Hair follicle dermal papilla cell (primary cell): ENCODE results near the gene EFCAB13.

DNA sequence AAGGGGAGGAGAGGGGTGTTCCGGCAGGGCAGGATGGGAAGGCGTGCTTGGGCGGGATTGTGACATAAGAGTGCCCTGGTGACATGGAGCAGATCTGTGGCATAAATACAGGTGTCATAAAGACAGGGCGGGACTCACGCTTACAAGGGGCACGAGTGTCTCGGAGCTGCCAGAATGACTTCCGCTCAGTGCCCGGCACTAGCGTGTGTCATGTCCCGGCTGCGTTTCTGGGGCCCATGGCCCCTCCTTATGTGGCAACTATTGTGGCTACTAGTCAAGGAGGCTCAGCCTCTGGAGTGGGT is 37.9 kb upstream of the RPRML start:
- CAGE, long polyA plus RNA = no peak

- CAGE, long polyA plus RNA = no peak
These were observed 89.6 kb upstream of the RPRML start for GRCh38 chr17:47068419-47069241.

GRCh38 chr17:47117901-47118505 is 71.1 kb downstream of the CDC27 start:
- CAGE, long polyA plus RNA = no peak

DNA sequence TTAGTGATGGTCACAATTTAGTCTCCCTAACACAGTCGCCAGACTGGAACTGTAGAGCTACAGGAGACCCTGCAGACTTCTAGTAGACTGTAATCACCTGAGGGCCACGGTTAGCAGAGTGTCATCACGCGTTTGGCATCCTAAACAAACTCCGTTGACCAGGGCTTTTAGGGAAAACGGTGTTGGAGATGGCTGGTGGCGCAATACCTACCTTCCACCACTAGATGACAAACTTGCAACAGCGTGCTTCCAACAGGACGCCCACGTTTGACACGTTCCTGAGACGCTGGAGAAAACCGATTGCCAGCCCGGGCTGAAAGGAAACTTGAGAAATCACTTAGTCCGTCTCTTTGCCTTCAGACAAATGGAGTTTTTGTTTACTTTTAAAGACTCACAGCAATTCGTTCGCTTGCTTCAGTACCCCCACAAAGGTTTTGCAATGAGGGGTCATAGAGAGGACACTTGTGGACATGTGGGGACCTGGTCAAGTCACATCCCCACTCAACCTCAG is 20.6 kb downstream of the MYL4 start:
- CAGE, long polyA plus RNA = no peak

GRCh38 chr17:47230391-47231450 is 21.6 kb downstream of the MYL4 start:
- CAGE, long polyA plus RNA = no peak

GRCh38 chr17:47292229-47292674 is 31.5 kb upstream of the EFCAB13 start:
- CAGE, long polyA plus RNA = no peak

DNA sequence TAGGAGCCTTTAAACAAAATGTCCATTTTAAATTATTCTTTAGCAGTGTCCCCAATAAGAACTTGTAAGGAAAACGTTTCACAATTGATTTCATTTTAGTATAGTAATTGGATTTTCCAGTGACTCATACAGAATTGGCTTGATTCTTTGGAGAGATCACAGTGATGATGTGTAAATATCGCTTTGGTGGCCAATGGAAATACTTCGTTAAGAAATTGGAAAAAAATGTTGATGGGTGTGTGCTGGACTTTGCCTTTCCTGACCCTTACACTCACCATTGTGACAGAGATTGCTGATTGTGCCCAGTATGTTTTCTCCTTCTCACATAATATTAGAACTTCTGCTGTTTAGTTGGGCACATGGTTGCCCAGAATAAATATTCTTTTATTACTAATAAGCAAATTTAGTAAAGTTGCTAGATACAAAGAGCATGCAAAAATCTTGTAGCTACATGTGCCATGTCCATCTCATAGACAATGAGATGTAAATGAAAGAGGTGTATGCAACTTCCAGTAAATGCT is 7.4 kb upstream of the EFCAB13 start:
- CAGE, long polyA plus RNA = no peak

DNA sequence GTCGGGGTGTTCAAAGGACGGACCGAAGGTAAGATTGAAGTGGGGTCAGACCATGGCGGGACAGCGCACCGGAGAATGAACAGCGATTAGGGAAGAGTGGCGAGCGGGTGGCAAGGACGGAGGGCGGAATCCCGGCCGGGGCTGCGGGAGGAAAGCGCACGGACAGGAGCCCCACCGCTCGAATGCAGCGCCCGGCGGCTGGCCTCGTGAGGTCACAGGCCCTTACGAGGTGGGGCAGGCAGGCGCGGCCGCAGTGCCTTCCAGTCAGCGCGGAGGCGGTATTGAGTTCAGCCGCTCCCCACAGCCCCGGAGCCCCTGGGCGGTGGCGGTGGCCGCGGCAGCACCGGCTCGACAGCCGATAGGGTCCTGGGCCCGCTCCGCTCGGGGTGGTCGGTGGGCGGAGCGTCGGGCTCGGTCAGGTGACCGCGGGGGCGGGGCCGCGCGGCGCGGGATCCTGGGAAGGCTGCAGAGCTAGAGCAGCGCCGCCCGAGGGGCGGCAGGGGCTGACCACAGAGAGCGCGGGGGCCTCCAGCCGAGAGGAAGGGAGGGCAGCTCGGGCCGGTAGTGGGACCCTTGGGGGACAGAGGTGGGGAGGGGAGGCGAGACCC is at the start of gene EFCAB13:
TSS of gene EFCAB13 (plus strand) at position 442 of the 608 bp plus-strand sequence.
- CAGE, long polyA plus RNA = no peak

DNA sequence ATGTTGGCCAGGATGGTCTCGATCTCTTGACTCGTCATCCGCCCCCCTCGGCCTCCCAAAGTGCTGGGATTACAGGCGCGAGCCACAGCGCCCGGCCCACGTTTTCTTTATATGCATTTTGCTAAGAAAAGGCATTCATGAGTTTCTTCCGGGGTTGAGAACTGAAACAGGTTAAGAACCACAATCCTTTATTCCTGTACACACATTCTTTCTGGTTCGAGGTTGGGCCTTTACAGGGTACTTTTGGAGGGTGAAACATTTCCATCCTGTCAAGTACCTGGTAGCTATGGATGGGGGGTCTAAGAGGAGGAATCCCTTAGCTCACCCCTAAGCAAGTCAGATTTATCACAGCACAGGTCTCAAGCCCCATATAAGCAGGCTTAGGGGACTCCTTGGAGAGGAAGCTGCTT is 1.1 kb upstream of the KPNB1 start:
- CAGE, long polyA plus RNA = no peak

DNA sequence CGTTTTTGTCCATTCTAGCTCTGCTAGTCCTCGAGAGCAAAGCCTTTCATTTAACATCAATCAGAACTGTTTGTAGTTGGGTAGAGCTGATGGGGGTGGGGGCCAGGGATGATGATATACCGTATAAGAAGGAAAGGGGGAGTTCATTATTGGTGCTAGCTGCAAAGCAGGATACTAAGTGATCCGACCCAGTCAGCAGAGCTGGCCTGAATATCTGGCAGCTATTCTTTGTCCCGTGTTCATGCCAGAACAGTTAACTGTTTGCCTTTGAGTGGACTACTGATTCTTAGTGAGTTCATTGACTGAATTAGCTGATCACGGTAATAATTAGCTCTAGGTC is 5.2 kb downstream of the KPNB1 start:
- CAGE, long polyA plus RNA = no peak

DNA sequence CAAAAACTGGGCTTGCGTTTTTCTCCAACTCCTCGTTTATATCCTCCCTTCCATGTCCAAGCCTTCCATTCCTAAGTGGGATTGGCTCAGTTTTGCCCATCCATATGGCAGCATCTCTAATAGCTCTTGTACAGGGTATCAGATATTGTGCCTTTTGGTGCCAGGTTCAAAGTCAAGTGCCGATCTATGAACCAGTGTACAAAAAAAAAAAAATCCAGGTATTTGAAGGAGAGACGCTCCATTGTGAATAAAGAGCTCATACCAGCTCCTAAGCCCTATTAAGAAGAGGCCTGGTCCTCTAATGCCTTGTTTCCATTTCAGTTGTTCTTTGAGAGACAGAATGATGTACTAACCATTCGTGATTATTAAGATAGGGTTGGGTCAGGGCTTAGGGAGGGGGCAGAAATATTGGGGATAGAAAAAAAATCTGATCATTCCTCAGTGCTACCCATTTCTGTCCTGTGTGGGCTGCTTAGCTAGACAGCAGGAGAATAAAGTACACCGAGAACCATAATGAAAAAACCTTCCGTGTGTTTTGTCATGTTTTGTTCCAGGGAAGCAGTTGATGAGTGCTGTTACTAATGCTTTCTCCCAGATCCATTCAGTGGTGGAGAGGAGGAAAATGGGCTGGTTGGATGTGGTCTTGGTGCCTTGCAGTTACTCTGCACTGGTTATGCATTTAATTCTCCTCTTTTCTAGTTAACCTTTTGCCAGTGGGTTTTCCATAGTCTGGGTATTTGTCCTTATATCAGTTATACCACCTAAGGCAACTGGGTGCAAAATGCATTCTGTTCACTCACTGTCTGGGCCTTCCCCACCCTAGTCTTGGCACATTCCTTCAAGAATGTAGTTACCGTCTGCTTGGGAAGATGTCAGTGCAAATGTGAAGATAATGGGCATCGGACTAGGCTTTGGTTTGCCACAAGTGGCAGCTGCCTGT is 9.5 kb upstream of the TBKBP1 start:
- CAGE, long polyA plus RNA = no peak

DNA sequence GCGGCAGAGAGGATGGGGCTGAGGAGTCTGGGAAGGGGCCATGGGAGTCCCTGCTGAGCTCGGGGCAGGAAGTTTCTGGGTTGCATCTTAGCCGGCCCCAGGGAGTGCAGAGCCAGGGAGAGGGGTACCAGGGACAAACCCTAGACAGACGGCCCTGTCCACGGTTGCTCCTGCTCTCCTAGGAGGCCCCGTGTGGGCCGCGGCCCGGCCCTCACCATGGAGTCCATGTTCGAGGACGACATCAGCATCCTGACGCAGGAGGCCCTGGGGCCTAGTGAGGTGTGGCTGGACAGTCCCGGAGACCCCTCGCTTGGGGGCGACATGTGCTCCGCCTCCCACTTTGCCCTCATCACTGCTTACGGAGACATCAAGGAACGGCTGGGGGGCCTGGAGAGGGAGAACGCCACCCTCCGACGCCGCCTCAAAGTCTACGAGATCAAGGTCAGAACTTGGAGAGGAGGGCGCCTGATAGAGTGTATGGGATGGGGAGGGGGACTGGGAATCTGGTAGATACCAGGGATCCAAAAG is 2.0 kb downstream of the TBKBP1 start:
- CAGE, long polyA plus RNA = no peak

- CAGE, long polyA plus RNA = no peak
These were observed 13.4 kb downstream of the TBKBP1 start for GRCh38 chr17:47707111-47707931.

- CAGE, long polyA plus RNA = no peak
These were observed 611 bp downstream of the SP6 start for GRCh38 chr17:47850296-47850807.

DNA sequence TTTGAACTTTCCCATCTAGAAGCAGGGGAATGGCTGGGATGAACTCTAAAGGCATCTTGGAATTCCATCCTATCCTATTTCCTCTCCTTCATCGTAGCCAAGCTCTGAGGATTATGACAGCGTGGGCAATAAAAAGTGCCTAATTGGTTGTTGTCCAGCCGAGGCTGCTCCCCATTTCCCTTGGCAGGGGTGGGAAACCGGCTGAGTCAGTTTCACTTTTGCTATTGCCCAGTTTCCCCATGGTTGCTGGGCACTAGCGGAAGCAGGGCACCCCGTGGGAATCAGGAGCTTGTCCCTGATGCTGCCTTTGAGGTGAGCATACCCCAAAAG is 13.8 kb upstream of the SP2 start:
- CAGE, long polyA plus RNA = no peak

DNA sequence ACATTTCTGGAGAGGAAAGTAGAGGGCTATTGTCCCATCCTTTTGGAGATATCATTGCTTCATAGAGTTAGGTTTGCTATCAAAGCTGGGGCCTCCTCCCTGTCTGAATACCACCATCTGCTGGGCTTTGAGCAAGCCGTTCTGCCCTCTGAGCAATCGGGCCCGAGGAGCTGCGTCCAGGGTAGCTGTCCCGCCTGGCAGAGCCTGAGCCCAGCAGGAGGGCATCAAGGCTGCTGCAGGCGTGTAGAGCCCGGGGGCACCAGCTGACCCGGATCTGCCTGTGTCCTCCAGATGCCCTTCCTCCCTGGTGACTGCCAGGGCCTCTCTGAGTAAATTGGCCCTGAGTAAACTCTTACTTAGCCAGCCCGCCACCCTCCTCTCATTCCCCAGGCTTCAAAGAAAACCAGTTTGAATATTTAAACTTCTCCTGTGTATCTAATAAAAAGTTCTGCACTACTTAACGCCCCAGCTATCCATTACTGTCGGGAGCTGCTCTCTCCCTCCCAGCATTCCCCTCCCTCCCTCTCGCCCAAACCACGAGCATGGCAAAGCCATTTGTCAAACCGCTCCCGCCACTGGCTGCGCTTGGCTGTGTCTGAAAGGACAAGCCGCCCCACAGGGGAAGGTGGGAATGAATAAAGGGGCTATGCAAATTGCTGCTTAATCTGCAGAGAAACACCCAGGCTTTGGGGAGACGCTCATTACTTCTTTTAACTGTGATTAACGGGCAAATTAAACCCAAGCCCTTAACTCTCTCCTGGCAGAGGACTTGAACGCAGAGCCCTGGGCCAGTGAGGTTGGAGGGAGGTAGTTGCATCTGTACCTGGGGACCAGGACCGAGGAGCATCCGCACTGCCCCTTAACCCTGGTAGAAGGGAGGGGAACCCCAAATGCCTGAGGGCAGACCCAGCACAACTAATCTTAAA is 16.5 kb downstream of the CDK5RAP3 start:
- CAGE, long polyA plus RNA = no peak

- CAGE, long polyA plus RNA = no peak
These were observed 25.6 kb downstream of the COPZ2 start for GRCh38 chr17:48011770-48012687.

DNA sequence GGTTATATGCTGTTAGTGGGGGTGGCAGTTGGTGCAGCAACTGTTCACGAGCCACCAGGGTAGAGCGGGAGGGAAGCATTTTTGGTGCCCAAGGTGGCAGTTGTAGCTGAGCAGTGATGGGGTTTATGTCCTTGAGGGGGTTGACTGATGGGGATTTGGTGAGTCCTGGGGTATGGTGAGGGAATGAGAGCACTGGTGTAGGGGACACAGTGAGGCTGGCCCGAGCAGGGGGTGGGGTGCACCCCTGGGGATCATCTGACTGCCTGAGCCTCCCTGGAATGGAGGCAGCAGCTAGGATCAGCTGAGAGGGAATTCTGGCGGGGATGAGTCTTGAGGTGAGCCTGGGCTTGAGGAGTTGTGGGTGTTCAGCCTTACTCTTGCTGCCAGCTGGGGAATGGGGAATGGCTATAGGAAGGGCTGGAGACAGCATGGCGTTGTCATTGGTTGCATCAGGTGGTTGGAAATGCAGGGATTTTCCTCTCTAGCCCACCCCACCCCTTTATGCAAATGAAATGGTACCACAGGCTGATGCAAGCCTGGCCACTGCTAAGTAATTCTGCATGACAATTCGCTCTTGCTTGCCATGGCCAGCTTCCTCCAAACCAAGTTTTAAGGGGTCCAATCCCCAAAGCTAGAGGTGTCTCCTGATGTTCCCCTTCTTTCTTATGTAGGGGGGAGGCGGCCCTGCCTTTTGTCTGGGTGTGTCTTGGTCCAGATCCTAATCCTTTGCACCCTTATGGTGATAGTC is 7.4 kb downstream of the NFE2L1 start:
- CAGE, long polyA plus RNA = no peak

DNA sequence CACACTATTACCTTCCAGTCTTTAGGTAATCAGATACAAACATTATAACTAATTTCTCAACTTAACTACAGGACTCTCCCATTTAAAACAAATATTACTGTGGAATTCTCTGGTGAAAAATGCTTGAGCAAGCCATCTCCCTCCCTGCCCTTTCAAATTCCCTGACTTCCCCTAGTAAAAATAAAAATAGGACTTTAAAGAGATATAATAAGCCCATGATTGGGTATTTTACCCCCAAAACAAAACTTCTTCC is 135.5 kb downstream of the SNX11 start:
- CAGE, long polyA plus RNA = no peak

DNA sequence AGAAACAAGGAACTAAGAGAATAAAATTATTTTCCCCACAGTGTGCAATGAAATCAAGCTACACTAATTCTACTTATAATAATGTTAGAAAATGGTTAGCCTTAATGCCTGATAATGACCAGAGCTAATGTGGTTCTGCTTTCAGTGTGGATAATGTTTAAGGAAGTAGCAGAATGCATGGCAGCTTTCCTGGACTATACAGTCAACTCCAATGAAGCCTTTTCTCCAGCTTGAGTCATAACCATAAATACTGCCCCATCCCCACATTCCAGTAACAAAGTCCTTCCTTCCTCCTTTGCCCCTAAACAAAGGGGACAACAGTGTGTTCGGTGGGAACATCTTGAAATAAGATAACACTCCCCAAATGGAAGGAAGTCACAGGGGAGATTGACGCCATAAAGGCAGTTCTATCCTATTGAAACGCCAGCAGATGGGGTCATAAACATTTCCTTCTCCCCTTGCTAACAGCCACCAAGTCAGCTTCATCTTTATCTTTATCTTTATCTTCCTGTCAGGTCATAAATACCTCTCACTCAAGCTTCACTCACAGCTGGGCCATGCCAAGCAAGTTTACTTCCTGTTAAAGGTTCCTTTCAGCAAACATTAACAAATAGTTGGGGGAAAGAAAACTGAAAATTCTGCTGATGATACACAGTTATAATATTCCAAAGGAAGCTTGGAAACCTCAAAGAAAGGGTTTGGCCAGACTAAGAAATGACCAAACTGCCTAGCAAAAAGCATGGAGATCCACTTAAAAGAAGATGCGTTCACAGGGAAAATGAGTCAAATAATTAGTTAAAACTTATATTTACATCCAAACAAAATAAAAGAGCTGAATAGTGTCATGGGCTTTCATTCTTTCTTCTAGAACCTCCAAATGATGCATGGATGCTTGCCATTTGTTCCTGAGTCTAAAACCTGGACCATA is 136.7 kb downstream of the SNX11 start:
- CAGE, long polyA plus RNA = no peak